ENCODE data around the gene APLN.

DNA sequence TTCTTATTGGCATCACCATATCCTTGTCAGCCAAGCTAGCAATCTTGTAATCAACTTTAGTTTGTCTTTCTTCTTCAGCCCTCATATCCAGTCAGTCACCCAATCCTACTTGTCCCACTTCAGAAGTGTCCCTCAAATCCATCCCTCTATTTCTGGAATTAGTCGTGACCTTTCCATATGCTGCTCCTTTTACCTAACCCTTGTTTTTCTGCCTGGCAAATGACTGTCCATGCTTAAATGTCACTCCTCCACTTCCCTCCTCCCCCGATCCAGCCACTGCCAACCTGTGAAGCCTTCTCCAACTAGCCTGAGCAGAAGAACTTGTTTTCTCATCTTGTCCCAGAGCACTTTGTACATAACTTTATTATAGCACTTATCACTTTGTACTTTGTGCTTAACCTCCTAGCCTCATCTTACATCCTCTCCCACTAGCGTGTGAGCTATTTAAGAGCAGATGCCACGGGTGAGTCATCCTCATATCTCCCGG is 46.6 kb downstream of the XIAP start:
- PRO-cap = no peak

- PRO-cap = no peak
Measured at GRCh38 chrX:123962262-123962618, 734 bp downstream of the STAG2 start.

DNA sequence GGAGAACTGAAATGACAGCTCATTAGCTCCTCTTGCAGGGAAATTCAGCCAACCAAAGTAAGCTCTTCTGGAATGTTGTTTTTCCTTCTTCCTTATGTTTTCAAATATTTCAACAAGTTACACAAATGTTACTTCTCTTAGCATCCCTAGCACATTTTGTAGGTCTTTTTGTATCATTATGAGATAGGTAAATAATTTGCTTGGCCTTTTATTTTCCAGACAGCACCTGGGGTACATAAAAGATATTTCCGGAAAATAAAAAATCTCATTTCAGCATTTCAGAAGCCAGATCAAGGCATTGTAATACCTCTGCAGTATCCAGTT is 23.6 kb downstream of the SH2D1A start:
- PRO-cap = no peak

DNA sequence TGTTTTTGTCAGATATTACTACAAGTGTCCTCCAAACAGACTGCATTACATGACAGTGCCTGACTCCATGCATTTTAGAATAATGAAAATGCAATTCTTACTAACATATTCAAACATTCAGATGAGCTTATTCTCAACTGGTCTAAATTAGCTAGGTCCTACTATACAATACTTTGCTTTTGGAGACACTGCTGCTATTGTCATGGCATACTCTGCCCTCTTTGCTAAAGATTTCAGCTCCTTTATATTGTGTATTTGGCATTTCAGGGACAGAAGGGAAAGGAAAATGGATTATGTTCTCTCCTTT is 385.5 kb upstream of the TEX13C start:
- PRO-cap = no peak

GRCh38 chrX:125690475-125690881 is 370.8 kb downstream of the TEX13C start:
- PRO-cap = no peak

DNA sequence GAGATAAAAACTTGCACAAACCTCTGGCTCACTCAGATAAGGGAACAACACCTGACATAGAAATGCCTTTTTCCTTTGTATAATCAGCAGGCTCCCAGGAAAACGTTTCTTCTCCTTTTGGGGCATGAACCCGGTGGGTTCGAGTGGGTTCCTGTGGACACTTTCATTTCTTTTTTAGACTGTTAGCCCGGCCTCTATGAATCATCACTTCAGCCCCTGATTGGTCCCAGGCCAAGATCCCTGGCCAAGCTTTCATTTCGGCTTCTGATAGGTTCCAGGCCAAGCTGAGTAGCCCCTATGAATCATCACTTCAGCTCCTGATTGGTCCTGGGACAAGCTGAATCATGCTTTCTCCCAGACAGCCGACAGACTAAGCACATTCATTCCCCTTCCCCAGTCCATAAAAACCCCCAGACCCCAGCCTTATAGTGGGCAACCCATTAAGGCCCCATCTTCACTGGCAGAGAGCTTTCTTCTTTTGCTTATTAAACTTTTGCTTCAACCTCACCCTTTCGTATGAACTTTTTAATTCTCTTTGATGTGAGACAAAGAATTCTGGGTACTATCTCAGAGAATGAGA is 407.9 kb downstream of the DCAF12L2 start:
- PRO-cap = no peak

- PRO-cap = no peak
Measured at GRCh38 chrX:125898661-125898955, 267.5 kb downstream of the DCAF12L2 start.

DNA sequence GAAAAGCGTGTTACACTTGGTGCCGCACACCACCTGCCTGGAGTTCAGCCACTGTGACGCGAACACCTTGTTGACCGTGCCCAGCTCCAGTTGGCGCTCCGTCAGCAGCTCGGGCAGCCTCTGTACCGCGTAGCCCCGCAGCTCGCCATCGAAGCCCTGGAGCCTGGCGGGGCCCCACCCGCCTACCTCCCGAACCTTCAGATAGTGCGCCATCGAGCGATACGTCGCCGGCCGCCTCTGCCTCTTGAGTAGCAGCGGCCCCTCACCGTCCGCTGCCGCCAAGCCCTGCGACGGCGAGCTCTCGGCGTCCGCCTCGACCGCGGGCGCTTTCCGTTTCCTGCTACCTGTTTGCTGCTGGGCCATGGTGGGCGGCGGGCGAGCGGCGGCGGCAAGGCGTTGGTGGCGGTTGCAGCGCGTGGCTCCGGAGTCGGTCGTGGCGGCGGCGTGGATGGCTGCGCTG is 338 bp downstream of the DCAF12L1 start:
- PRO-cap = no peak

- PRO-cap = no peak
Measured at GRCh38 chrX:126883809-126884186, 64.3 kb downstream of the PRR32 start.

DNA sequence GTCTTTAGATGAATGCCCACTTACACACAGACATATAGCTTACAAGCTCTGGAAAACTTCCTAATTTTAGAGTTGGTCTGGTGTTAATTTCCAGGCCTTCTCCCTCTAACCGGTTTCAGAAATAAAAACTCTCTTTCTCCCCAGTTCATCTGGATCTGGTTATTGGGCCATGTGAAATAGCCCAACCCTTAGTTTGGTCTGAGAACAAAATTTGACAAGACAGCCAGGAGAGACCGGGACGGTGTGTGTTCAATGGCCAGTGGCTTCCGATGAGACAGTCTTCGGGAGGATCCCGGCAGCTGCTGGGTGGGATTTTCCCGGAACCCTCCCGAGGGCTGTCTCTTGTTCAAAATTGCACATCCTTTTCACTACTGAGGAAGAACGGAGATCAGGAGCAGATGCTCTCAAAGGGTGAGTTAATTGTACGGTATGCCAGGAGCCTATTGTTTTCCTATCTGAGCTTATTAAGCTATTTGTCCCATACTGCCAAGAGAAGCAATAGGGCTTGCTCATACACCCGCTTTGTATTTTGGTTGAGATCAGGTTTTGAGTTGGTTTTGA is 166.4 kb downstream of the PRR32 start:
- PRO-cap = no peak

GRCh38 chrX:129336927-129337789 is 186.1 kb downstream of the SMARCA1 start:
- PRO-cap = no peak

- PRO-cap = no peak
Measured at GRCh38 chrX:129572501-129572991, 32.5 kb downstream of the OCRL start.

DNA sequence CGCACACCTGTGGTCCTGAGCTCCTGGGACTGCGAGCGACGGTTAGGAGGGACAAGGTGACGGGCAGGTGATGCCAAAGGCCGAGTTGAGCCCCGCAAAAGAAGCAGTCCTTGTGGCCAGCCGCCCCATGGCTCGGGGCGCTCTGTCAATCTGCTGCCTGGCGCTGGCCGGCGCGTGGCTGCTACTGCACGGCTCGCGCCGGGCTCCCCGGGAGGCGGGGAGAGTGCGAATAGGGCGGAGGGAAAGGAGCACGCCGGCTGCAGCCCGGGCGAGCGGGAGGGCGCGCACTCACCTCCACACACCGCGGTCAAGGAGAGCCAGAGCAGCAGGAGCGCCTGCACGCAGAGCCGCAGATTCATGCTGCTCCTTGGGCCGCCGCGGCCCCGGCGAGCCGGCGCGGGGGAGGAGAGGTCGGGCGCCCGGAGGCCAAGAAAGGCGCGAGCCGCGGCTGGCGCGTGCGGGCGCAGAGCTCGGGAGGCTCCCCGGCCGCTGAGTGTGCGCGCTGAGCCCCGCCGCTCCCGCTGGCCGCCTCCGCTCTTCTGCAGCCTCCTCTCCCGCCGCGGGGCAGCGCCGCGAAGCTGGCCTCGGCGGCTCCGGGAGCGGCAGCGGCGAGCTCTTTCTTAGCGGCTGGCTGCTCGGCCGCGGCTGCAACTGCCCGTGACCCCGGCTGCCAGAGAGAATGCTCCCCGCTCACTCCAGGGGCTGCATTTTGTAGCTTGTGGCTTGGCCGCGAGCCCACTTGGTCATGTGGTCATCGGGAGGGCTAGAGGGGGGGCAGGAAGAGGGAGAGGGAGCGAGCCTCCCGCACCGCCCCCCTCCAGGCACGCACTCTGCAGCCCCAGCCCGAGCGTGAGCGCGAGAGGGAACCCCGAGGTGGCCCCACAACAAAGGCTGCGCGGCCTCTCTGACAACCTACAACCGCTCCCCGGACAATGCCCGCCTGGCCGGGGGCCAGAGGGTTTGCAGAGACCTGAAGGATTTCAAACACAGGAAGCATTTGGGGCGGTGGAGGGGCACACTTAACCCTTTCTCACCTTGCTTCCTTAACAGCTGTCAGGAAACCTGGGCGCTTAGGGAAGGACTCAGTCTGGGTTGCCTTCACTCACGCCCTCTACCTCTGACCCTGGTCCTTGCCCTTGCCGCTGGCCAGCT is at the start of gene APLN:
Gene APLN (minus strand): TSS at position 685 of the 1,152 bp plus-strand sequence.
- PRO-cap = unidirectional peak, plus-strand start at position 297 of the sequence; unidirectional peak, minus-strand start at position 685 of the sequence

DNA sequence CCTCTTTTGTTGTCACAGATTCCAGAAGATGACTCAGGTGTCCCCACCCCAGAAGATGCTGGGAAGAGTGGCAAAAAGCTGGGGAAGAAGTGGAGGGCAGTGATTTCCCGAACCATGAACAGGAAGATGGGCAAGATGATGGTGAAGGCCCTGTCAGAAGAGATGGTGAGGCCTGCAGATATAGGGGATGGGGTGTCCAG is 8.6 kb downstream of the SASH3 start:
- PRO-cap = no peak

DNA sequence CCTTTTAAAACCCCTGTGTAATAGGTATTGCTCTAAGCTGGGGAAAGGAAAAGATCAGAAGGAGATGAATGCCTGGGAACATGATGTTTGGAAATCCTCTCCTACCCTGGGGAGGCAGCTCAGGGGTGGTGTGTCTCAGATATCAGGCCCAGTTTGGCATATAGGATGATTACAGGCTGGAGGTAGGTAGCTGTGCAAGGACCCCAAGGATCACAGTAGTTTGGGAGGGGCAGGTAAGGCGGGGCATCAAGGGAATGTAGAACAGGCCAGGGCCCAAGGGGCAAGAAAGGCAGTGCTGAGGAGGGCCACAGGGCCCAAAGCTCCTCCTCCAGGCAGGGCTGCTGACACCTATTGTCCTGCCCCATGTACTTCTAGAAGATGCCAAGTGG is 17.6 kb downstream of the SASH3 start:
- PRO-cap = no peak

DNA sequence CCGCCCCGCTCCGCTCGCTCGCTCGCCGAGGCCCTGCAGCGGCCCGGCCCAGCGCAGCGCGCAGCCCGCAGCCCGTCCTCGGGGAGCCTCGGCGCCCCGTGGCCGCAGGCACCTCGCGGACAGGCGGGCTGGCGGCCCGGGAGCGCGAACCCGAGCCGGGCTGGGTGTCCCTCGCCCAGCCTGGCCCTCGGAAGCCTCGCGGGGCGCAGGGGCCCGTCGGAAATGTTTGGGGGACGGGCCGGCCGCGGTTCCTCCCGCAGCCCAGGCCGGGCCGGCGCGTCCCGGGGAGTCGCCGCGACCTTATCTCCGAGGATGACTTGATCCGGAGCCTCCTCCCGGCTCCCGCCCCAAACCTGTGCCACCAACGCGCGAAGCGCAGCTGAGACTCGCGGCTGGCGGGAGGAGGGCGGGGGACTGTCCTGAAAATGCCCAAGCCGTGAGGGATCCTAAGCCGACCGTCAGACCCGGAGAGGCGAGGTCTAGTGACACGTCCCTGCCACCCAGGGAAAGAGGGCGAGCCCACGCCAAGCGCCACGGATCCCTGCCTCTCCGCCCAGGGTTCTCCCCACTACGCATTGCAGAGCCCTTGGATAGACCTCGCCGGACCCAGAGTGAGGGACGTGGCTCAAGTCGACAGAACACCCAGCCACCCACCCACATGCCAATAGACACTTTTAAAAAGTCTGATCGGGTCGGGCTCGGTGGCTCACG is 26.8 kb downstream of the UTP14A start:
- PRO-cap = unidirectional peak, minus-strand start at position 302 of the sequence

DNA sequence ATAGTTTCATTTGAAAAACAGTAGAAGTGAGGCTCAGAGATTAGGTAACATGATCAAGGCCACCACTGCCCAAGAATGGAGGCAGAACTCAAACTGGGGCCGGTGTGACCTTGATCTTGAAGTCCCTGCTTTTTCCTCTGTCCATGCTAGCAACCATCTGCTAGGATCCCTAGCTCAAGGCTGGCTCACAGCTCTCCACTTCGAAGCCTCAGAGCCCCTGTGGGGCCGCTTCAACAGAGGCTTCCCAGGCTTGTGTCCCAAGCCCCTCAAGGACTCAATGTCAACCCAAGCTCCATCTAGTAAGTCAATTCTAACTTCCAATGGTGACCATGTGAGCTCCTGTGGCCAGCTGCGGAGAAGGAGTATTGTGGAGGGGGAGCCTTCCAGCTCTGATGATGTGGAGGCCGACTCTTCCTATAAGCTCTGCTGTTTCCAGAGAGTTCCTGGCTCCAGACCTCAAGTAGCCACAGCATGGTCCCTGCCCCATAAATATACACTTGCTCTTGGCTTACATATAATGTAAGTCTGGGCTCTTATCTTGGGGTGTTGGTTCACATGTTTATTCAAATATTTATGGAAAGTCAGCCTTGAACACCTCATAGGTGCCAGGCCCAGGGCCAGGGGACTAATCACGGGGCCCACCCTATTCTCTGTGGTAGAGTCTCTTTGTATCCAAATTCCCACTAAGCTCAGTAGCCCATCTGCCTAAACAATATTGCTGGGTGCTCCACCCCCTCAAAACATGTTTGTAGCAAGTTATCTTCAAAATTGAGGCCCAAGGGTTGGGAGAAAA is 14.8 kb downstream of the ELF4 start:
- PRO-cap = no peak

DNA sequence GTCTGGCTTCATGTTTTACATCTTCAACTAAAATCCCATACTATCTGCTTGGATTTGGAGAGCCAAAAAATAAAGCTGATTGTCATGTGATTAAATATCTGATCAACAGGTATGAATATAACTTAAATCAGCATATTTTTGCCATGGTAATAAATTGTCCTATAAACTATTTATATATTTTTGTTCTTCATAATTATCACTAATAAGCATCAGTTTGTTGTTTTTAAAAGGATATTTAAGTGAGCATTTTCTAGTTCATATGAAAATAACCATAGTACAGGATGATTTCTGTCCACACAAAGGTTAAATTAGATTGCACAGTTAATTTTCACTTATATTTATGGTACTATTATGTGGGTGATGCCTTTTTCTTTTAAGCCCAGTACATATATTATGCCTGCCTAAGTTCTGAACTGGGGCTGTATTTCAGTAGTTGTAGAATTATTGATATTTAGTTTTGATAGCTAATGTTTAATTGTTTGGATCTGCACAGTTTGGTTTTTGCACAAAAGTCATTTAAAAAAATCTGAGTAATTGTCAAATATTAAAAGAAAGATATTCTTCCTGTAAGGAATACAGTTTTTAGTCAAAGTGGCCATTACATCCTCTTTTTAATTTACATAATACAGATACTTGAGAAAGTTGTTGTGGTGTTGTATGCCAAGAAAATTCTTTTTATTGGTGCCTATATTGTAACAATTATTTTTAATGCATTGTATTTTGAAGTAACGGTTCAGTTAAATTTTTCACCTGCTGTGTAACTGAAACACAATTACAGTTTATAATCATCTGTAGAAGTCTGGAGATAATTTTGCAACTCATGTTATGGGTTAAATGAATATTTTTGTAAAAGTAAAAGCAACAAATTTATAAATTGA is 52.1 kb downstream of the STK26 start:
- PRO-cap = no peak

DNA sequence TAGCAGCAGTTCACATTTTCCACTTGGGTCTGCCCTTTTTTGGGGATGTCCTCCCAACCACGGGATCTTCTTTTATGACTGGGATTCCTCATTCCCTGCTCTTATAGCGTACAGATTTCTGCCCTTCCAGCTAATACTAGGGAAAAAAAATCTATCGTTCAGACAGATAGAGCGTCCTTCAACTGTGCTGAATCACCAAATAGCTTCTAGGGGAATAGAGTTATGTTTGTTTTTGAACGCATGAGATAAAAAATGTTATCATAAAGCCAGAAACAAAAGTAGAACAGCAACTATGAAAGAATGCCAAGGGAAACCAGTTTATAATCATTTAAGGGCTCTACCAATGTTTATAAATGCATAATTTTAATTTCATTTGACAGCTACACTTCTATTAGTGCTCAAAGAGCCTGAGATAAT is 12.9 kb downstream of the RAP2C start:
- PRO-cap = no peak

- PRO-cap = no peak
Measured at GRCh38 chrX:132856092-132856325, 102.4 kb downstream of the HS6ST2 start.